ENCODE measurements around the gene ZFAND2A.

GRCh38 chr7:999613-1000328 lies 16.8 kb downstream of the CYP2W1 start:
- RRBS = 65% methylated on average over 9 of the region's 39 CpGs

GRCh38 chr7:1025802-1026746 lies 18.3 kb upstream of the GPR146 start:
- RRBS = no CpG with 5 or more reads among the region's 36 CpGs

GRCh38 chr7:1081837-1082363 lies 6.0 kb upstream of the GPER1 start:
- RRBS = no CpG with 5 or more reads among the region's 30 CpGs

GRCh38 chr7:1159877-1161226 lies at the start of gene ZFAND2A:
ZFAND2A (minus strand) TSS chr7:1160196.
- RRBS = 1% methylated on average over 49 of the region's 108 CpGs

GRCh38 chr7:1181441-1181825 lies 21.4 kb upstream of the ZFAND2A start:
- RRBS = no CpG with 5 or more reads among the region's 16 CpGs

DNA sequence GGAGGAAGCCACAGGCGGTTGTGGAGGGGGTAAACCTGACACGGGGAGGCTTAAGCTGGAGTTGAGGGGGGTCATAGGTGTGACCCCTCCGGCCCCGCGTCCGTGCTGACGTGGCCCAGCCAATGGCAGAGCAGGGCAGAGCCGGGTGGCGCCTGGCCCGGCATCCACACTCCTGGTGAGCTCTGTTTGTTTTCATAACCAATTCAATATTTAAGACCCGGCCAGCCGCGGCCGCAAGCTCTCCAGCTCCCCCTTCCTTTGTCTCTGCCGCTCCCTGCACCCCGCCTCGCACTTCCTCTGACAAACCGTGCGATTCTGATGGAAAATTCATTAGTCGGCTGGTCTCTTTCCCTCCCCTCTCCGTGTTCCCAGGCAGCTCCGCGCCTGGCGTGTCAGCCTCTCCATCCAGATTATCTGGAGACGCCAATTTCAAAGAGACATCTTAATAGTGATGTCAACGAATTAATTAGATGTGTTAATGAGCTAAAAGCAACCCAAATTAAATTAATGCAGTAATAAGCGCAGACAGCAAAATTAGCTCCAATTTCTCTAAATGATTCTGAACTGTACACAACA lies 55.4 kb downstream of the MICALL2 start:
- RRBS = 4% methylated on average over 6 of the region's 27 CpGs

- RRBS = no CpG with 5 or more reads among the region's 34 CpGs
Measured at GRCh38 chr7:1434492-1435386, 24.5 kb downstream of the MICALL2 start.

DNA sequence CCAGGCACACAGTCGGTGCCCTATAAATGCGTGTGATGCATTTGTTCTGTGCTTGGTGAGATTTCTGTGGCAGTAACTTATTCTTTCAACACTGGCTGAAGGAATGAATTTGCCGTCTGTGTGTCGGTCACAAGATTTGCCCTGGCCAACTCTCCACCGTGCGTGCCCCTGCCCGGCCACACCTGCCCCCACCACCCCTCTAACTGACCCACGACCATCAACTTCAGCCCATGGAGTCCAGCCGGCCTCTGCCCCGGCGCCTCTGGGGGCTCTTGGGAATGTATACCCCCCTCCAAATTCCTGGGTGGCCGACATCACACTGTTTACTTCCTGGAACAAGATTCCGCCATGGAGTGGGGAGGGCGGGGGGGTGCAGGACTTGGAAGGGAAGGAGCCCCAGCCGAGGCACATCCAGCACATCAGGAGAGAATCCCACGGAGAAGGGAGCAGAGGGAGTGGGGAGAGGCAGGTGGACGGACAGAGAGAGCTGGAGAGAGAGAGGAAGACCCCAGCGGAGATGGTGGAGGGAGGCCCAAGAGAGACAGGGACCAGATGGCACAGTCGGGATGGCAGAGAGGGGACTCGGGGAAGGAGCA lies 5.4 kb downstream of the MICALL2 start:
- RRBS = 39% methylated on average over 1 of the region's 20 CpGs

DNA sequence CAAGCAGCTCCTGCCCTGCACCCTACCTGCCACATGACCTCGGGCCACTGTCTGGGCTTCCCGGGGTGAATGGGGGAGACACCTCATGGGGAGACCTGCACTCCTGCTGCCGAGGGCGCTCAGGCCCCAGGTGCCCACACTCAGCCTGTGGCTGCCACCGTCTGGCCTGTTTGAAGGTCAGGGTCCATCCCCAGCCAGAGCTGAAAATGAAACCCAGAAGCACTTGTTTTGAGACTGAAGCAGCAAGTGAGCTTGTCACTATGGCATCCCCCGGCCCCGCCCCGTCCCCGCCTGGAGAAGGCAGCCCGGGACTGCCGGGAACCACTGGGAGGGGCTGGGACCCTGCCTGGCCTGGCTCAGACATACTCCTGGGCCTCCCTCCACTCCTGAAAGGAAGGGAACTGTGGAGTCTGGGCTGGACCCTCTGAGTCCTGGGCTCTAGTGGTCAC lies 7.4 kb upstream of the MICALL2 start:
- RRBS = 39% methylated on average over 3 of the region's 11 CpGs

DNA sequence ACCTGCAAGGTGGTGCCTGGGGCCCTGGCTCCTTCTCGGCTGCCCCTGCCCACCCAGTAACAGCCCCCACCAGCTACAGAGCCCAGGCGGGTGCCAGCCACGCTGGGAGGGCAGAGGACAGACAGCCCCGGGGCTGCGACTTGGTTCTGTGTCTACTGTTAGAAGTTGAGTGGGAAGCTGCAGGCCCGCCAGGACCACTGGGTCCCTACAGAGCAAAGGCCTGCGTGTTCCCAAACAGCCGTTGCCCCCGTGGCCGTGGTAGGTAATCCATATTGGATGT lies 11.3 kb downstream of the MAFK start:
- RRBS = no CpG with 5 or more reads among the region's 10 CpGs

DNA sequence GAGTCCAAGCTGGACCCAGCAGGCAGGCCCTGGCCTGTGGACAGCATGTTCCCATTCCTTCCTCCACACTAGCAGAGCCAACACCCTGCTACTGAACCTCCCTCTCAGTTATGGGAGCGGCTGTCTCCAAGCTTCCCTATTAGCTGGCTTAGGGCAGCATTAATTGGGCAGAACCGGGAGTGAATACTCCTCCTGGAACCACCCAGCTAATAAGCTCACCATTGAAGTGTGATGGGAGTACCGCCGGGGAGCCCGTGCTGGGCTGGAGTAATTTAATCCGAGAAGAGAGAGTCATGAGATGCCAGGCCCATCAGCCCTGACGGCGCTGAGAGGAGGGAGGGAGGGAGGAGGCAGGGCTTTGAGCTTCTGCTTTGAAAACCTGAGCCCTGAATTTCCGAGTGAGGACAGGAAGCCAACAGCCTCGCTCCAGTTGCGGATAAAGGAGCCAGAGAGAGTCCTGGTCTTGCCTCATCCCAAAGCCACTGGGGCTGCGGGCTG lies 31.8 kb upstream of the ELFN1 start:
- RRBS = 12% methylated on average over 2 of the region's 12 CpGs

DNA sequence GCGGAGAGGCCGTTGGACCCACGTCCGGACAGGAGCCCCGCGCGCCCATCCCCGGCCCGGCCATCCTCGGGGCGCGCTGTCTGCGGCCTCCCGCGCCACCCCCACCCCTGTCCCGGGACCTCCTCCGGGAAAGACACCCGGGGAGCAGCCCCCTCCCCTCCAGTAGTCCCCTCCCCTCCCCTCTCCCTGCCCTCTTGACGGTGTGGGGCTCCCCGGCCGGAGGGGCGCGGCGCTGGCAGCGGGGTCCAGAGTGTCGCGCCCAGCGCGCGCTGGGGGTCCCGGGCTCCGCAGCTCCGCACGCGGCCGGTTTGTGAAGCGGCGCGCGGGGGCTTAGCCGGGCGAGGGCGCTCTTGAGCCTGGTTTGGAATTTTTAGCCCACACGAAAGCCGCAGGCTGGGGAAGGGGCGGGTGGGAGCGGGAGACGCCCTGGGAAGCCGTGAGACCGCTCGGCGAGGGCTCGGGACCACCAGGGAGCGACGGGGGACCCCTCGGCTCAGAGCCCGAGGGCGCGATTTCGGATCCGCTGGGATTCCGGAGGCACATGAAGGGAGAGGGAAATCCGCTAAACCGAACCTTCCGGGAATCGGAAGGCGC lies 5.5 kb upstream of the ELFN1 start:
- RRBS = 3% methylated on average over 24 of the region's 67 CpGs

GRCh38 chr7:1668561-1669045 lies 1.5 kb upstream of the ELFN1 start:
- RRBS = no CpG with 5 or more reads among the region's 17 CpGs

DNA sequence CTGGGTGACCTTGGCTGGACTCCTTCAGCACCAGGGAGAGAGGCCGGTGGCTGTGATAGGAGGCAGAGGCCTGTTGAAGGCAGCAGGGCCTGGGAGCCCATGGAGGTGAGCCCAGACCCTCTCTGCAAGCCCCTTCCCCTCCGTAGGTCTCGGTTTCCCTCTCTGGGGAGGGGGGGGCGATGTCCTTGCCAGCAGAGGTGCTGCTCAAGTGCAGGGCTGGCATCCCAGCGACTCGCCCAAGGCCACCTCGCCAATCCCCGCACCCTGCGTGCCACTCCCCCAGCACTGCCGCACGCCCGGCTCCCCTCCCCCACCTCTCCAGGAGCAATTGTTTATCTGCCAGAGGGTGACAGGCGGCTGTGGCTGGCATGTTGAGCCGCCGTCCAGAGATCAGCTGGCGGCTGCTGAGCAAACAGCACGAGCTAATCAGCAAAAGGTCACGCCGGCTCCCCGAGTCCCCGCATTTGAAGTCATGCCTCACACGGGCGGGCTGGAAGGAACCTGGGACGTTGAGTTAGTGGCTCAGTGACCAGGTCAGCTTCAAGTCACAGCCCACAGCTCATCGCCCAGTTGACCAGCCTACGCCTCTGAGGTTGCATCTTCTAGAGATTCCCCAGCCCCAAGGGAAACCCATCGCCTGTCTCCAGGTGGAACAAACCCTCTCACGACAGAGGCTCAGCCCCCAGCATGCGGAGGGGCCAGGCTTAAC lies 43.7 kb downstream of the ELFN1 start:
- RRBS = no CpG with 5 or more reads among the region's 29 CpGs

DNA sequence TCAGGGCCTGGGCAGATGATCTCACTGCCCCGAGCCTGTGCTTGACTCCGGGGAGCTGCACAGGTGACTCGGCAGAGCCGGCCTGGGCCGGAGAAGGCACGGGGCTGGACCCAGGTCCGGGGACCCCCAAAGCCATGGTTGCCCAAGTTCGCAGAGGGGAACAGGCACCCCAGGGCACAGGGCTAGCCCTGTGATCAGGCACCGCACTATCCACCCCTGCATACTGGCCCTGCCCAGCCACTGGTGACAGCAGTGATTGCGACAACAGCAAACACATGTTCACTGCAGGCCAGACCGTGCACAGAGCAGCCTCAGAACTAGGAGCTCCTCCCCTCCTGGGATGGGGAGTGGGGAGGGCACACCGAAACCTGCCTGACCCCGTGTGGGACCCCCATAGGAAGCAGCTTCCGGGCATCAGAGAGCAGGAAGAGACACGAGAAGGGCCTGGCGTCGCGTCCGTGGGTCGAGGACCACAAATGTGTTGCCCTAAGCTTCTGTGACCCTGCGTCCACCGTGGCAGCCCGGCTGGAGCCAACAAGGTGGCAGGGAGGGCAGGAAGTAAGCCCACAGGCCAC lies 180.5 kb downstream of the ELFN1 start:
- RRBS = no CpG with 5 or more reads among the region's 23 CpGs

DNA sequence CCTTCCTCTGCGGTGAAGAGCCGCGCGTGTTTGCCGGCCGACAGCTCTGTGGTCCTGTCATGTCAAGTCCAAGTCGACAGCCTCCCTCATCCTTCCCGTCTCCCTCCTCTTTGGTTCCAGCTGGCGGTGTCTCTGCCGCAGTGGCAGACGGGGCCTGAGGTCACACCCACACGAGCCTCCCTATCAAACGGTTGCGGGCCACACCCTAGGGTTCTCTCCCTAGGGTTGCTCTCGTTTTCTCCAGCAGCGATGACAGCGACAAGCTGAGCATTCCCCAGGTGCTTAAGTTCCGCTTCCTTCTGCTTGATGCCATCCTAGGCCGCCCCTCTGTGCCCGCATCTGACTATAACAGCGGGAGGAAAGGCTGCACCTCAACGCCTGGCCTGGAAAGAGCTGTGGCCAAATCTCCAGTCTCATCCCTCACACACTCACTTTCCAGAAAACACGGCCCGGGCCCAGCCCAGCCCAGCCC lies 185.0 kb downstream of the ELFN1 start:
- RRBS = no CpG with 5 or more reads among the region's 24 CpGs

- RRBS = no CpG with 5 or more reads among the region's 17 CpGs
Measured at GRCh38 chr7:1861676-1862190, 191.7 kb downstream of the ELFN1 start.

- RRBS = 97% methylated on average over 3 of the region's 33 CpGs
Measured at GRCh38 chr7:1888194-1889251, 218.4 kb downstream of the ELFN1 start.

DNA sequence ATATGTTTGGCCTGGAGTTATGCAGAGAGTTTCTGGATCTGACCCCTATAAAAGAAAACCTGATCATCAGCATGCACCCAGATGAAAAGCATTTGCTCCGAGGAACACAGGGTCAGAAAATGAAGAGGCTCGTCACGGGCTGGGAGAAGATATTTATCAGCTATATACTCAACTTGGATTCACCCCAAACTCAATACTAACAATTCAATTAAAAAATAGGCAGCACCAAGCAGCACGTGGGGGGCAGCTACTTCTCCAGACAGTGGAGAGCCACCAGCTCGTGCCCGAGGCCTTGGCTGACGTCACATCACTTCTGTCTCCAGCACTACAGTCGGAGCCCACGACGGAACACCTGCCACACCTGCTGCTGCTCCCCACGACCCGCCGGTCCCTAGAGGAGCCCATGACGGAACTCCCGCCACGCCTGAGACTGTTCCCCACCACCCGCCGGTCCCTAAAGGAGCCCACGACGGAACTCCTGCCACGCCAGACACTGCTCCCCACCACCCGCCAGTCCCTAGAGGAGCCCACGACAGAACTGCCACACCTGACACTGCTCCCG lies 257.8 kb downstream of the ELFN1 start:
- RRBS = 88% methylated on average over 4 of the region's 24 CpGs

DNA sequence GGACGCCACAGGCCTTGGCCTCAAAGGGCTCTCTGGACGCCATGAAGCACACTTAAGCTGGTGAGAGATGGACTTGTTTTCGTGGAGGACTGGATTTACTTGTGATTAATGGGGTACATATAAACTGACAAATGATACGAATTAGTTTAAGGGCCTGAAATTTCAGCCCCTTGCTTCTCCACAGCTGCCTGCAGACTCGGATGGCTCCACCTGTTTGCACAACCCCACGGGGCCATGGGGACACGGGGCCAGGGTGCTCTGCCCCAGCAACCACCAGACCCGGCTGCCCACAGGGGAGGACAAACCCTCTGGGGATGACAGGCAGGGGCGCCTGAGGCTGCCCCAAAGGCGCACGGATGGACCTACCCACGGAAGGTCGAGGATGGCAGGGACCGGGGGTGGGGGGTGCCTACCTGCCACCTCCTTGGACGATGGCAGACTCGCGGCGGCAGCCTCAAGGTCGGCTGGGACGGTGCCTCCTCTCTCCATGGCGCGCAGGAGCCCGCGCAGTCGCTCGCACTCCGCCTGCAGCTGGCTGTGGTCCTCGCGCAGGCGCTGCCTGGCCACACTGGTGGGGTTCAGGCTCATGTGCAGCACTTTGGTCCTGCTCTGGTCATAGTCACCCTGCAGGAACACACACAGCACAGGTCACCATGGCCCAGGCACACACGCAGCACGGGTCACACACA lies 266.3 kb downstream of the ELFN1 start:
- RRBS = no CpG with 5 or more reads among the region's 32 CpGs